Measurements from ENCODE around the gene RBM25.

GRCh38 chr14:71188040-71188535 is 132.2 kb upstream of the SIPA1L1 start:
- PRO-cap, result no peak

- PRO-cap, result no peak
Observed at GRCh38 chr14:71206591-71207304, 113.5 kb upstream of the SIPA1L1 start.

- PRO-cap, result unidirectional peak, minus-strand start at chr14:71324942
Observed at GRCh38 chr14:71324442-71325446, 4.5 kb downstream of the SIPA1L1 start.

DNA sequence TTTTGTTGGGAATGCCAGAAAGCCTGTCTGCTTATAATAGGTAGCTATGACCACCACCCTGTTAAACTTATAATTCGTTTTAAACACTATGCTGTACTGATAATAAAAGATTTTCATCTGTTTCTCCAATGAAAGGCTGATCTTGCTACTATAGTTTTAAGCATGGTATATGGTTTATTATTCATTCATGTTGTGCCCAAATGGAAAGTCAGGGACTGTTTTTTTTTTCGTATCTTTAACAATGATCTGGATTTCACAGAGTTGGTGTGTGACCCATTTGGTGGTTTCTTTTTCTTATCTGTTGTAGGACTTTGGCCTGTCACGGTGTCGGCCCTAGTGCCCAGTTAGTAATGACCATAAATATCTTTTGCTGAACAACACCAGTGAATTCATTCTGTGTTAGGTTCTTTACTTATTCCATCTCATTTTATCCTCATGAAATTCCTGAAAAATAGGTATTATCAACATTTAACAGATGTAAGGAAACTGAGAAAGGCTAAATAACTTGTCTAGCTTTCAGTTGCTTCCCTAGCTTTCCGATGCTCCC is 19.8 kb downstream of the SIPA1L1 start:
- PRO-cap, result no peak

DNA sequence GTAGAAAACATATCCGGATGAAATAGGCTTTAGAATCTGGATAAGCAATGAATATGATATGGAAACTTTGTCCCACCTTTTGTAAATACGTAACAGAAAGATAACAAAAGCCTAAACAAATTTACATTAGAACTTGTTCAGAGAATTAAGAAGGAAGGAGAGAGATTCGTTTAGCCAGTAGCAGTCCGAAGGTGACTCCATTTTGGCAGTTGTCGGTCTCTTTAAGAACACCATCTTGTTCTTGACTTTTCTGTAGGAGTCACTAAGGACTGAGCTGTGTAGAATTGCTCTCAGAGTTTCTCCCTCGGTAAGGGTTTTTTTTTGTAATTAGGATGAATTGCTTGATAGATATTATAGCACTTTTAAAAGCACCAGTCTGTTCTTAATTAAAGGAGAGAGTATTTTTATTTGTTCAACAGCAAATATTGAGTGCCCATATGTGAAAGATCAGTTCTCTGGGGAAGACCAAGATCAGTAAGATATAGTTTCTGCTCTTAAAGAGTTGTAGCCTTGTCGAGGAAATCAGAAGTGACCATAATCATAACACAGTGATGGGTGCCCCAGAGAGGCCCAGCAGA is 62.2 kb downstream of the SIPA1L1 start:
- PRO-cap, result no peak

DNA sequence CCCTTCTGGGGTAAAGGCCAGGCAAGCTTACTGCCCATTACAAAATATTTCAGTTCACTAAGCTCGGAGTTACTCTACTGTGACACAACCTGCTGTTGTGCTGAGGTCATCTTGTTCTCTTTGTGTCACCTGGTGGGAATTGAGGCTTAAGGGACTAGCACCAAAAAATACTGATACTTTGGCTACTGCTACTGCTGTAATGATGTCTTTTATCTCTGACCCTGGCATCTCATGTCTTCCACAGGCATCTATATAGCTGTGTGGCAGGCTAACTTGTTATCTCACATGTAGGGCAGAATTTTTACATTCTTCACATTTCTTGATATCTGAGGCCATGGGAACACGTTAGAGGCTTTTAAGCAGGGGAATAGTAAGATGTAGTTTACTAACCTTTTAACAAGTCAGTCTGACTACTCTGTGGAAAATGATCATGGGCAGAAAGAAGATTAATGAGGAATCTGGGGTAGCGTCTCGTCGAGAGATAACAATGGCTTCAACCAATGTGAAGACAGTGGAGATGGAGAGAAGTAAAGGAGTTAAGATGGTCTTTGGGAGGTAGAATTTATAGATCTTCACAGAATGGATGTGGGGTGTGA is 85.4 kb downstream of the SIPA1L1 start:
- PRO-cap, result no peak

GRCh38 chr14:71517480-71517679 is 197.1 kb downstream of the SIPA1L1 start:
- PRO-cap, result no peak

DNA sequence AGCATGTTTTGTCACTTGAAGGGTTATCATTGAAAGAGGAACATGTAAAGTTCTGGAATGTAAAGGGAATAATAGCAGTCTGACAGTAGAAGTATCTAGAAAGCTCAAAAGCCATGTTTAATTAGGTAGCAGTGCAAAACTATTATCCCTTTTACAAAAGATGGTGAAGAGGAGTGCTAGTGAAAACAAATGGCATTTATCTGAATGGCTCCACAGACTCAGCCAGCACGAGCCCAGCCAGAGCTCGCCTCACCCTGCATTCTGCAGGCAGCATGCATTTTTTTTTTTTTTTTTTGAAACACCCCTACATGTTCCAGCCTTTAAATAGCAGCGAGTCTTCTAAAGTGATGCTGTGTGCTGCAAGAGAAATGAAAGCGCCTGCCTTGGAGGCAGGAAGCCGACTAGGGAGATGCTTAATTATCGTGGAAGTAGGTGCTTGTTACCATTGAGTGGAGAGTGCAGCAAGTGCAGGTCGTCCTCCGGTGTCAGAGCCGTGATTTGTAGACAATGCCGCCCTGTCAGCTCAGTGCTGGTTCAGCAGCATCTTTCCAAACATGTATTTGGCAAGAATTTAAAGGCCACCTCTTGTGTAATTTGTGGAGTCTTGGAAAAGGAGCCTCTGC is 265.8 kb downstream of the SIPA1L1 start:
- PRO-cap, result no peak

DNA sequence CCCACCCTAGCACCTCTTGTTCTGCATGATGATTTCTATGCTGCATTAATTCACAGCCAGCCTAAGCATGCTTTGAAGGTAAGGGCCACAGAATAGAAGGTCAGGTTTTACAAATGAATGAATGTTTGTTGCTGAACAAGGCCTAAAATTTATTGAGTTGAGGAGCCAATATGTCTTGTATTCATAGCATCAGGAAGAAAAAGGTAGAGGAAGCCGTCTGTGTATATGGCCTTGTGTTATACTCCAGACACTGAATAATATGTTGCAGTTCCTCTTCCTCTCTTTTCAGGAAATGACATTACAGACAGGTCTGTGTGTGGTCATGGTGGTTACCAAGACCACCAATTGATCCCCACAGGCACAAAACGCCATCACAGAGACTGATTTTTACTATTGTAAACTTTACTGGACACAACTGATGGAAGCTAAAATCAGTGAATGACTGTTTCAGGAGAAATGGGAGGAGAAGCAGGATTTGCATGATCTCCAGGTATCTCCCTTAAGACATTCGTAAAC is 277.6 kb downstream of the SIPA1L1 start:
- PRO-cap, result no peak

DNA sequence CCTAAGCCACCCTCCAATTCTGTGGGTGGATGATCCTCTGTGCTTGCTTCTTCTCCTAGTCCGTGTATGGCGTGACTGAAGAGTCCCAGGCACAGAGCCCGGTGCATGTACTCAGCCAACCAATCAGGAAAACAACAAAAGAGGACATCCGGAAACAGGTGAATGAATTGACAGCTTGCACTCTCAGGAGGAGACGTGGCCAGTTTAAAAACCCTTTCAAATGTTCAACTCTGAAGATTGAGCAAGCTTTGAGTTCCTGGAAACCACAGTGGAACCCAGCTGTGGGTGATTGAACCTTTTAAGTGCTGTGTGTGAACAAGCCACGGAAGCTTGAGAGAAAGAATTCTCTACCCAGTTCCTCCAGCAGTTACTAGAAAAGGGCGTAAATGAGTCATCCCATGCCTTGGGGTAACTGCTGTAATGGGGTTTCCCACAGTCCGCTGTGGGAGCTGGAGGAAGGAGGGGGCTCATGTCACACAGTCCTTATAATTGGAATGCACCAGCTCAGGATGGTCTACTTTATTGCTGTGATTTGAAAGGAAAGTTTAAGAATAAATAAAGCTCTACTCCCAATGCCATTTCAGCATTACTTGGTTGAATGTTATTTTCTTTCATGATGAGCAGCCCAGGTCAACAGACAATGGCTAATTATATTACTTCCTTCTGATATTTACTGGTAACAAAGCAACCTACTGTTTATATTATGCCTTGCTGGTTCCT is 417.1 kb downstream of the DPF3 start:
- PRO-cap, result no peak

GRCh38 chr14:72683683-72684155 is 210.2 kb downstream of the DPF3 start:
- PRO-cap, result no peak

DNA sequence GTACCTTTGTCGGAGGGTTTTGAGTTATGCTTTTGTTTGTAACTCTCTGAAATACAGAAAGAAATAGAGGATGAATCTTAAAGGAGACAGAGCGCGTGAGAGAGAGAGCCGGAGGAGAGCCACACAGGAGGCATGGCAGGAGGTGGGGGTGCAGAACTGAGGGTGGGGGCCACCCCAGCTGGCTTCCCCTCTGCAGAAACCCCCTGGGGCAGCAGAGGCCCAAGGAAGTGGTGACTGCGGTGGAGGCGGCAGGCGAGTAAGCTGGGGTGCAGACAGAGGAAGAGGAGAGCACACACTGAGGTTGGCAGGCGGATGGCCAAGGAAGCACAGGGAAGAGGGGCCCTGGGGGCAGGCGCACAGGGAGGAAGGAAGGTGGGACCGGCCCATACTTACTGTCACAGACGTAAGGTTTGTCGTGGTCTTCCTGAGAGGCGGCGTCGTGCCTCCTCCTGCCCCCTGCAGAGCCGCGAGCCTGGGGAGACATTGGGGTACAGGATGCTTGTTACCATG is 179.8 kb downstream of the DPF3 start:
- PRO-cap, result no peak

- PRO-cap, result no peak
Observed at GRCh38 chr14:72776691-72777298, 117.1 kb downstream of the DPF3 start.

DNA sequence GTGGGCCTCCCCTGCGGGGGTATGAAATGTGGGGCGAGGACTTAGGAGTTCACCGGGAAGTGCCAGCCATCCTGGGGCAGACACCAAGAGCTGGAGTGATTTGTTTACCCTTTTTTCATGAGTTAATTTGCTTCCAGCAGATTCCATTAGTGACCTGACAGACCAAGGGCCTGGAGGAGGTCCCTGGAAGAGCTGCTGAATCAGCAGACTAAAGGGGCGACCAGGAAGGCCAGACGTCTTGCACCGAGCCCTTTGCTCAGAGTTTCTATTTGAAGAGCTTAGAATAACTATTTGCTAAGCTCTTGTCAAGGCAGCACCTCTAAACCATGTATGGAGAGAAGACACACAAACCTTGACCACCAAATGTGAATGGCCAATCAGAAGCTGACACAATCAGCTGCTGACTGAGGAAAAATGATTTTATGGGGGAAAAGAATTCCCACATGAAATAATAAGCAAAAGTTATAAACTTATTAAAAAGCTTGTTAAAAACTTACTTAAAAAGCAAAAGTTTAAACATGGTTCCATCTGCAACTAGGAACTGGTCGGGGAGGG is 37.0 kb downstream of the DPF3 start:
- PRO-cap, result no peak

DNA sequence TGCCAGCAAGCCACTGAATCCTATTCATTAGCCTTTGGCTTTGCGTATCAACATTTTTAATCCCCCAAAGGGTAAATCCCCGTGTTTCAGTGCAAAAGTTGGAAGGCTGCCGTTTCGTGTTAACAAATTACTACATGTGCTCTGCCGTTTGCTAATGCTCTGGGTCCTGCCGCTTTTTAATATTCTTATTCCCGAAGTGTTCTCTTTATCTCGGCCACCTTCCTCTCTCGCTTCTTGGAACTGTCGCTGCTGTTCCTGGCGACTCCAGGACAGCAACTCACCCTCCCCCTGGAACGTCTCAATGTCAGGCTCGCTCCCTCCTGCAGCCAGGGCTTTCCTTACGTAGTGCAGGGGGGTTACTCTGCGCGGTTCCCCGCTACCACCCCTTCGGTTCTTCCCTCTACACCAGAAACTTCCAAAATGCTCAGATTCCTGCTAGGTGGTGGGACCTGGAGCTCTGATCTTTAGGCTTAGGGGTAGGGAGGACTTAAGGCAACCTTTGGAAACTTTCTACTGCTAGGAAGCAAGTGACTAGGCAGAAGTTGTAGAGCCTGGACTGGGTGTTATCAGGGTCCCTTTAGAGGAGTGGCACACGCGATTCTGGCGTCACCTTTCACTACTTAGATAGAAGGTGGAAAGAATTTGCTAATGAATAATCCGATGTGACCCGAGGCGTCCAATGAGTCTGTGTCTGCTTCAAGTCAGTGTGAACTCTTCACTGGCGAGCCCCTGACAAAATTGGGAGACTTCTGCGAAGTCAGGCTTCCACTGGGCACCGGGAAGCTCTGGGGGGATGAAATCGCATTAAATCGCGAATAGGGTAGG is 755 bp upstream of the DPF3 start:
- PRO-cap, result unidirectional peak, minus-strand start at position 279 of the sequence

DNA sequence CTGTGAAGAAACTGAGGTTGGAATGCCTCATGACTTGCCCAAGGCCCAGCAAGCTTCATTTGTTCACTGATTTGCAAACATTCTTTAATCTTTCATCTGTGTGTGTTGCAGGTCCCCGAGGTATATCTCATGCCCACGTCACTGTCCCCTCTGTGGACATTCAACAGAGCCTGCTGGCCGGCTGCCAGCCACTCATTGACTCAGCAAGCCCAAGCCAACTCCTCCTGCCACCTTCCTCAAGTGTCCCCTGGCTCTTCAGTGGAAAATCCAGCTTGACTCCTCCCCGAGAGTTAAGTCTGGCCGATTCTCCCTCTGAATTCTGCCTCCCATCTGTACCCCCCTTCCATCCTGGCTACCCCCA is 1.9 kb upstream of the DCAF4 start:
- PRO-cap, result no peak

DNA sequence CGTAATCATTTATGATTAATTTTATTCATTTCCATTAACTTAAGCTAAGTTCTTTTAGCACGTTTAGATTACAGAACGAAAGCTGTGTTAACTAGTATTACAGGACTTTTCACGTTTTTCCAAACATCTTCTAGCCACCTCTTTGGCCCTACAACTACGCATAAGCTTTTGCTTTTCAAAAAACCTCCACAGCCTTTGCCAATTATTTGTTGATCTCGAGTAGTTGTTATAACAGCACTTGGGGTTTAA is 490 bp upstream of the RBM25 start:
- PRO-cap, result no peak

GRCh38 chr14:73058169-73058644 is at the start of gene RBM25:
Gene RBM25, plus strand, starts transcription at chr14:73058534.
- PRO-cap, result bidirectional peak, plus-strand start at chr14:73058513, minus-strand start at chr14:73058316

- PRO-cap, result no peak
Observed at GRCh38 chr14:73105633-73106532, 30.4 kb upstream of the PSEN1 start.

- PRO-cap, result no peak
Observed at GRCh38 chr14:73107528-73107962, 28.8 kb upstream of the PSEN1 start.

Data from mucosa of descending colon (tissue), 1 donor.